Neutrophil (primary cell): ENCODE data around the genes ZNF93, ZNF90, ZNF431 and ZNF43.

GRCh38 chr19:19569860-19570791 lies 32.1 kb downstream of the CILP2 start:
- PRO-cap, result no peak

DNA sequence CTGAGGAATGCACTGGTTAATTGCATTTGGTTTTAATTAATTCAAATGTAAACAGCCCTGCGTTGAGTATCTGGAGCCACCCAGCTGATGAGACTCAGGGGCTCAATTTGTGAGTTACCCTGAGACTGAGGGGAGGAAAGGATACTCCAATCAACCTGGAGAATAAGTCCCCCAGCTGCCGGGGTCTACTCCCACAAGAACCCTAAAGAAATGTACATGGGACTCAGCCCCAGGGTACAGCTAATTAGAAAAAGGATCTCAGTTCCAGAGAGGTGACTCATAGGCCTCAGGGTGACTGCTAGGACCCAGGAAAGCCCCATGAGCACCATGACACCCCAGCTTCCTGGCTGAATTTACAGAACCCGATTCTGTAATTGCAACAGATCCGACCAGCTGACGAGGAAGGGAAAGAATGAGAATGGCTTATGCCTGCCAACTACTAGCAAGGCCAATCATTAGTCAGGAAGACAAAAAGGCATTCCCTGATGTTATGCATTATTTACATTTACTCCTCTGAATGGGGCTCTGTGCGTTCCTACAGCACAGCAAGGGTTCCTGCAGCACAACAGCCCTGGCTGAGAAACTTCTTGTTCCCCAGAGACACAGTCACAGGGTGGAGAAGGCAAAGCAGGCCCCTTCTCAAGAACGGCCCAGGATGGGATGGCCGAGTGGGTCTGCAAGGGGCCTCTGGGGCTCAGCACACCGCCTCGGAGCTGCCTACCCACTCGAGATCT lies 27.4 kb downstream of the PBX4 start:
- PRO-cap, result no peak

GRCh38 chr19:19613567-19614018 lies 4.9 kb downstream of the PBX4 start:
- PRO-cap, result no peak

DNA sequence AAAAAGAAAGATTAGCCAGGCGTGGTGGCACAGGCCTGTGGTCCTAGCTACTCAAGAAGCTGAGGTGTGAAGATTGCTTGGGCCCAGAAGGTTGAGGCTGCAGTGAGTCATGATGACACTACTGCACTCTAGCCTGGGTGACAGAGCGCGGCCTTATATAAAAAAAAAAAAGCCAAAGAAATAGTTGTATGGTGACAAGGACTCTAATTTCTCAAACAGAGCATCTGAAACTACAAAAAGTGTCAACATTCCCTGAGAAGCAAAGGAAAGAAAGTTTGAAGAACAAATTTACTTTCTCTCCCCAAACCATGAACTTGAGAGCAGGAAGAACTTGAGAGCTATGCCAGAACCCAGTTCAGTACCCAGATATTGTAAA lies 3.3 kb downstream of the PBX4 start:
- PRO-cap, result no peak

DNA sequence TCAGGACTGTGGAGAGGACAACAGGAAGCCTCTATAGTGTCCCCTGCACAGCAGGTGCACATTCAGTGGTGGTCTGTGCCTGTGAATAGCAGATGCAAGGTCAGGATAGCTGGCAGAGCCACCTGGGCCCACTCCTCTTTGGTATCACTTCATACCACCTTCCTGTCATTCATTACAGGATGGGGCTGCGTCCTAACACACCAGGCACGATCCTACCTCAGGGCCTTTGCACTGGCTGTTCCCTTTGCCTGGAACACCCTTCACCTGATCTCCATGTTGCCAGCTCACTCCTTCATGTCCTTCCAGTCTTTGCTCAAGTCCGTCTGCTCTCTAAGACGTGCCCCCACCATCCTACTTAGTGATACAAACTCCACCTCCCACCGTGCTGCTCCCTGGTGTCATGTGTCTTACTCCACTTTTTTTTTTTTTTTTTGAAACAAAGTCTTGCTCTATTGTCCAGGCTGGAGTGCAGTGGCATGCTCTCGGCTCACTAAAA lies 4.7 kb upstream of the LPAR2 start:
- PRO-cap, result no peak

GRCh38 chr19:19657273-19657915 lies 6.1 kb downstream of the ATP13A1 start:
- PRO-cap, result no peak

DNA sequence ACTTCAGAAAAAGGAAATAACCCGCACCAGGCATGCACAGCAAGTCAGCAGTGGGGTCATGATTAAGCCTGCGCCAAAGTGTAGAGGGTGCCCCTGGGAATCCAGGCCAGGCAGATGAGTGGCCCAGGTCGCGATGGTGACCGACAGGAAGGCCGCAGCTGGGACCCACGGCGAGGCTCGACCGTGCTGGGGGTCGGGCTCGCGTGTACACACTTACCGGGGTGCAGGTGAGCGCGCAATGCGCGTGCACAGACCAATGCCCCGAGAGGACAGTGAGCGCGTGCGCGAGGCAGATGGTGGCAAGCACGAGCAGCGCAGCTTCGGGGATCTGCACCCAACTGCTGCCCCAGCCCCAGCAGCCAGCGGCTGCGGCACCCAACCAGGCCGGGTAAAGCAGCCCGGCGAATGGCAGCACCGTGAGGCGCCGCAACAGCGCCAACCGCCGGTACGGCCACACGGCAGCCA lies 390 bp downstream of the ATP13A1 start:
- PRO-cap, result no peak

GRCh38 chr19:19732412-19732898 lies 457 bp downstream of the ZNF14 start:
- PRO-cap, result no peak

DNA sequence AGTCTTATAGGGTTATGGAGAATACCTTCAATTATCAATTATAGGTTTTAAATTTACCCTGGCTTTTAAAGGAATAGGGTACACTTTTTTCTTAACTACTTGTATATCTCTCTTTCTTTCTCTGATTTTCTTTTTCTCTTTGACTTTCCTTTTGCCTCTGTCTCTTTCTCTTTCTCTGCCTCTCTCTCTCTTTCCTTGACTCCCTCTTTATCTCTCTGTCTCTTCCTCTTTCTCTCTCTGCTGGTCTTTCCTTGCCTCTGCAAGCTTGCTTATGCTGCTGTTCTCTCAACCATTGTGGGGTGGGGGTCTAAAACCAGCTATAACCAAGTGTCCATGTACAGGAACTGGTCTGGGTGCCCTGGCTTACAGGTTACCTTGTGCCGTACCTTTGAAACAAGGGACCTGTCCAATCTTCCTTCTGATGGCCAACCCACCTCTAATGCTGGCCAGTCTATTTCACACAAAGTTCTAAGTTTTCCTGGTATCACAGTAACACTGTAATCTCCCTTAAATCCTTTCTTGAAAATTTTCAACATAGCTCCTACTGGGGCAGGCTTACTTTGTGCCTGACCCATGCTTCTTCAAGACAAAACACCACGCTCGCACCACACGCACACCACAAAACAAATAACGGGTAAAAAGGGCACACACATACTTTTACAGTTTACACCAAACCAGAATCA lies 36.7 kb downstream of the ZNF506 start:
- PRO-cap, result no peak

- PRO-cap, result bidirectional peak, plus-strand start at chr19:19900946, minus-strand start at chr19:19900759; unidirectional peak, plus-strand start at chr19:19901293
Observed at GRCh38 chr19:19900684-19901438, at the start of gene ZNF93. ZNF93 (plus strand) TSS chr19:19900946.

DNA sequence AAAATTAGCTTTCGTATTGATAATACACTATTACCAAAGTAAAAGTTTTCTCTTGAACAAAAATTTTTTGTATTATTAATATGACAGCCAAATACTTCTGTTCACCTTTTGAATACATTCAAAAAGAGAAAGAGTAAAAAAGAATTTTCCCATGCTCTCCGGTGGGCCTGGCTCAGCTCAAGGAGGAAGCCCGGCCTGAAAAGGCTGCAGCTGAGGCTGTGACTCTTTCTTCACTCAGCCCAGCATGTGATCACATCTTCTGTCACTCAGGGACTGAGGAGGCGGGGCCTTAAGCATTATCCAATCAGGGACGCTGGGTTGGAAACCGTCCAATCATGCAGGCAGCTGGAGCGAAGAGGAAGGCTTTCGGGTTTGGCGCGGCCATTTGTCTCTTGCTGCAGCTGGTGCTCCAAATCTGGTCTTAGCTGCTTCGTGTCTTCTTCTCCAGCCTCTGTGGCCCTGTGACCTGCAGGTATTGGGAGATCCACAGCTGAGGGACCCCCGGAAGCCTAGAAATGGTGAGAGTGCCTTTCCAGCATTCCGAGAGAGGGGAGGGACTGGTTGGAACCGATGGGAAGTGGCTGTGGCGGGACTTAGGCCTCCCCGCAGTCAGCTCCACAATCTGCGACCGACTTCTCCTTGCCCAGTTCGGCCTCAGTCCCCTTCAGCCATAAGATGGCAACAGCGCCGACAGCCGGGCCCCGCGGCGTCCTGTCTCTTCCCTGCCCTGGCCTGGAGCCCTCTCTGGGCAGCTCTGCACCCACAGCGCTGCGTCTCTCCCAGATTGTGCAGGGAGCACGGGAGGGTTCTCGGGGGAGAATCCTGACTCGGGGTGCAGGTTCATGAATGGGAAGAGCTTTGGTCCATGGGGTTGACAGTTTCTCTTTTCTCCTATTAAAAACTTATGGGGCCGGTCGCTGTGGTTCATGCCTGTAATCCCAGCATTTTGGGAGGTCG lies at the start of gene ZNF90:
Gene ZNF90 (plus strand): TSS at position 383 of the 957 bp plus-strand sequence.
- PRO-cap, result no peak

GRCh38 chr19:20367942-20368437 lies 197.6 kb downstream of the ZNF737 start:
- PRO-cap, result no peak

DNA sequence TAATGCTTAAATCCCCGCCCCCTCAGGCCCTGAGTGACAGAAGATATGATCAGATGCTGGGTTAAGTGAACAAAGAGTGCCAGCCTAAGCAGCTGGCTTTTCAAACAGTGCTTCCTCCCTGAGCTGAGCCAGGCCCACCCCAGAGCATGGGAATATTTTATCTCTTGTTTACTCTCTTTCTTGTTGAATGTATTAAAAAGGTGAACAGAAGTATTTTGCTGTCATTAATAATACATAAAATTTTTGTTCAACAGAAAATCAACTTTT lies 221 bp upstream of the ZNF737 start:
- PRO-cap, result no peak

- PRO-cap, result no peak
Observed at GRCh38 chr19:20747494-20748118, 28.5 kb upstream of the ZNF66 start.

- PRO-cap, result unidirectional peak, plus-strand start at chr19:21142064
Observed at GRCh38 chr19:21141611-21142832, at the start of gene ZNF431. ZNF431 (plus strand) TSS chr19:21142040.

DNA sequence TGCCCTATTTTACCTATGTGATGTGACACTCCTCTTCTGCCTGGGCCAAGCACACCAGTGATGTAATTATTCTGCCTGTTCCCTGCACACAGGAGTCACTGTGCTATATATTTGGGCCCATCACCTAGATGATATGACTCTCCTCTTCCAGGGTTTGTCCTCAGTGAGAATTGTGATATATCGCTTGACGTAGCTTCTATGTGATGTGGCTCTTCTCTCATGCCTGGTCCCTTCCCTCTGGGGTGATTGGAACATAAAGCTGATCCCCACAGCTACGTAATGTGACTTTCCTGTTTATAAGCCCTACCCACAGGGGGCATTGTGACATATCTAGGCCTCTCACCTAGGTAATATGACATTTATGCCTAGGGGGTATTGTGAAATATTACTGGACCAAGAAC lies 11.1 kb upstream of the ZNF429 start:
- PRO-cap, result unidirectional peak, minus-strand start at position 239 of the sequence

GRCh38 chr19:21567518-21568455 lies 62.4 kb downstream of the ZNF429 start:
- PRO-cap, result no peak

- PRO-cap, result no peak
Observed at GRCh38 chr19:21709193-21709629, 58.2 kb downstream of the ZNF100 start.

DNA sequence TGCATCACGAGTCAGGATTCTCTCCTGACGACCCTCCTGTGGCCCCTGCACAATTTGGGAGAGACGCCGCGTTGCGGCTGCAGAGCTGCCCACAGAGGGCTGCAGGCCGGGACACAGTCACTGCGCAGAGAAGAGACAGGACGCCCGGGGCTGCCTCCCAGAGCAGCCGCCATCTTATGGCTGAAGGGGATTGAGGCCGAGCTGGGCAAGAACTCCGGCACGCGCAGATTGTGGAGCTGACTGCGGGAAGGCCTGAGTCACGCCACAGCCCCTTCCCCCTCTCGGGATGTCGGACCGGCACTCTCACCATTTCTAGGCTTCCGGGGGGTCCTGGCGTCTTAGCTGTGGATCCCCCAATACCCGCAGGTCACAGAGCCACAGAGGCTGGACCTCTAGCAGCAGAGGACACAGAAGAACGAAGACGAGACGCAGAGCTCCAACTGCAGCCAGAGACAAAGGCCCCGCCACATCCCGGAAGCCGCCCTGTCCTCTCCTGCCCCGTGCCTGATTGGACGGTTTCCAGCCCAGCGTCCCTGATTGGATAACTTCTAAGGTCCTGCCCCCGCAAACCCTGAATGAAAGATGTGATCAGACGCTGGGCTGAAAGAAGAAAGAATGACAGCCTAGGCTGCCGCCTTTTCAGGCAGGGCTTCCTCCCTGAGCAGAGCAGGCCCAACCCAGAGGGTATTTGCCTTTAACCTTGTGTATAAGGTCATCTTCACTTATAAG lies at the start of gene ZNF43:
Gene ZNF43 (minus strand): TSS at position 454 of the 729 bp plus-strand sequence.
- PRO-cap, result unidirectional peak, minus-strand start at position 428 of the sequence

GRCh38 chr19:22028594-22028943 lies 17.8 kb upstream of the ZNF208 start:
- PRO-cap, result no peak